Placental pericyte (primary cell): ENCODE measurements around the gene GNPDA1.

GRCh38 chr5:141559402-141559867 is 59.4 kb downstream of the DIAPH1 start:
- CAGE, long polyA plus RNA = no peak

GRCh38 chr5:141639443-141640101 is 2.8 kb downstream of the RELL2 start:
- CAGE, long polyA plus RNA = no peak

DNA sequence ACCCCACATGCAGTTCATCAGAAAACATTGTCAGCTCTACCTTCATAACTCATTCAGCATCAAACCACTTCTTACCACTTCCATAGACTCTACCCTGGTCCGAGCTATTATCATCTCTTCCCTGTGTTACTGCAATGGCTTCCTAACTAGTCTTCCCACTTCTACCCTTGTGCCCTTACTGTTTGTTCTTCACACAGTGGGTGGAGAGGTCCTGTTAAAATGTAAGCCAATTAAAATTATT is 22.7 kb upstream of the ARAP3 start:
- CAGE, long polyA plus RNA = no peak

GRCh38 chr5:141795161-141795697 is 83.0 kb downstream of the PCDH1 start:
- CAGE, long polyA plus RNA = no peak

DNA sequence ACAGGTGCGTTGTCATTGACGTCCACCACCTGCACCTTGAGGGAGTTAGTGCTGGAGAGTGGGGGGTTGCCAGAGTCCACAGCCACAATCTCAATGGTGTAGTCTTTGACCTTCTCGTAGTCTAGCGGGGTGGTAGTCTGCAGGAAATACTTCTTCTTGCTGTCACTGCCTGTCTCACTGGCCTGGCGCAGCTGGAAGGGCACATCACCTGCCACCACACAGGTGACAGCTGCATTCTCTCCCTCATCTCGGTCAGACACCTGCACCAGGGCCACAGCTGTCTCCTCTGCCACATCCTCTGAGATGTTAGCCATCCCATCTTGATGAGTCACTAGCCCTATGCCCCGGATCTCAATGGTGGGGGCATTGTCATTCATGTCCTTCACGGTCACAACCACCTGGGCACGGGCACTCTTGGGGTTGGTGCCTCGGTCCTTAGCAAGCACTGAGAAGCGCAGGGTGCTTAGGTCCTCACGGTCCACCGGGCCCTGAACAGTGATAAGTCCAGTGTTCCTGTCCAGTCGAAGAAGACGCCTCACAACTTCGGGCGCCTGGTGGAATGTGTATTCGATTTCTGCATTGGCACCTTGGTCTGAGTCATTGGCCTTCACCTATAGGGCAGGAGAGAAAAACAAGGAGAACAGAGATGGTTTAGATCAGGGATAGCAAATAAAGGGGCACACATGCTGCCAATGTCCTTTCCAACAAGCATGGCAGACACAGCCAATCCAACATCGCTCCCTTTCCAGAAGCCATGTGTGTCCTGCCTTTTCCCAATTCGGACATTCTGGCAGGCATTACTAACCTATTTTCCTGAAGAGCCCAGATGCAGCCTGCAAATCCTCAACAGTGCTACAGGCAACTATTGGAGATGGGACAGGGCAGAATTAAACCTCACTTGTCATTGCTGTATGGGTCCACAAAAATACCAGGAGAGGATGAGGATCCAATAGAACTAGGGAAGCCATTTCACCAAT is 13.1 kb downstream of the PCDH1 start:
- CAGE, long polyA plus RNA = no peak

GRCh38 chr5:141869511-141870145 is 8.6 kb downstream of the PCDH1 start:
- CAGE, long polyA plus RNA = no peak

- CAGE, long polyA plus RNA = no peak
These were observed 192 bp downstream of the PCDH1 start for GRCh38 chr5:141878104-141878331.

- CAGE, long polyA plus RNA = no peak
These were observed 7.2 kb downstream of the DELE1 start for GRCh38 chr5:141930887-141931270.

DNA sequence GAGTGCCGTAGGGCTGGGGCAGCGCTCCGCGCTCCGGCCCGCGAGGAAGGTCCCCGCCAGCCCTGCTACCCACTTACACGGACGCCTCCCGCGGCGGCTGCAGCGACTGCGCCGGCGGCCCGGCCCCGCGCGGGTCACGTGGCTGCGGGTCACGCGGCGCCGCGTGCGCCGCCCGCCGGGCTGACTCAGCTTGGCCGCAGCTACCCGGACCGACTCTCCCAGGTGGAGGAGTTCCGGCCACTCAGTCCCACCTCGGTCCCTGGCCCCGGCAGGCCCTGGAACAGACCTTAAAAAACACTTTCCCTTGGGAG is at the start of gene GNPDA1:
Gene GNPDA1, minus strand, starts transcription at position 110 of the 311 bp plus-strand sequence.
- CAGE, long polyA plus RNA = no peak

GRCh38 chr5:142095395-142096218 is 13.0 kb upstream of the NDFIP1 start:
- CAGE, long polyA plus RNA = no peak

DNA sequence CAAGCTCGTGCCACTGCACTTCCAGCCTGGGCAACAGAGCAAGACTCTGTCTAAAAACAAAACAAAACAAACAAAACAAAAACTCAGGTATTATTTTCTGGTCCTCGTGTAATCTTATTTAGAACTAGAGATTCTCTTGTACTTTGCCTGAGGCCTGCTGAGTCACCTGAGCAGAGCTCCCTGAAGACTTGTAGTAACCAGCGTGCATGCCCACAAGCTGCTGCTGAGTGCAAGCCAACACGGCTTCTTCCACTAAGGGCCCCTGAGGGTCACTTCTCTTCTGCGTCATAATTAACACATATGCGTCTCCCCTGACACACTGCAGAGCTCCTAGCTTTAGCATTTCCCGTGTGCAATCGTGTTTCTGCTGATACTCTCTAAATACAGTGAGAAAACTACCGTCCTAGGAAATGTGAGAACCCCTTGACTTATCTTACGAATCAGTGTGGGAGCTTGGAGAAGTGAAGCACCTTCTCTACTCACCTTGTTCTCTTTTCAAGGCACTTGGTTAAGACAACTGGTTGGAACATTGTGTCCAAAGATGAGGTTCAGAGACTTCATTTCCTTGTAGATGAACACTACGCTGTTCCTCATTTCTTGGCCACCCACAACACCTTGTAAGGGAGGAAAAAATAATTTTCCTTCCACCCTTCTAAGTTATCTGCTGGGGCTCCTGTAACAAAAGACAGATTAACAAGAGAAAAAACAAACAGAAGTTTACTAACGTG is 10.8 kb upstream of the NDFIP1 start:
- CAGE, long polyA plus RNA = no peak

DNA sequence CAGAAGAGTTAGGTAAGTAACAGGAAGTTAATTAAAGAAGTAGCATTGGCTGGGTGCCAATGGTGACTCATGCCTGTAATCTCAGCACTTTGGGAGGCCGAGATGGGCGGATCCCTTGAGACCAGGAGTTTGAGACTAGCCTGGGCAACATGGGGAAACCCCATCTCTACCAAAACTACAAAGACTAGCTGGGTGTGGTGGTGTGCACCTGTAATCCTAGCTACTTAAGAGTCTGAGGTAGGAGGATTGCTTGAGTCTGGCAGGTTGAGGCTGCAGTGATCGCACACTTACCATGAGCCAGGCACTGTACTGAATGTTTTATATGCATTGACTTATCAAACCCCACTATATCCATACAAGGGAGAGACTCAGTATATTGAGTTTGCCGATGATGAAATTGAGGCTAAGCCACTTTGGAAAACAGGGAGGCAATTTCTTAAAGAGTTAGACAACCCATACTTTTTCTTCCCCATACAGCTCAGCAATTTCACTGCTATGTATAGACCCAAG is 101.0 kb downstream of the SPRY4 start:
- CAGE, long polyA plus RNA = no peak

DNA sequence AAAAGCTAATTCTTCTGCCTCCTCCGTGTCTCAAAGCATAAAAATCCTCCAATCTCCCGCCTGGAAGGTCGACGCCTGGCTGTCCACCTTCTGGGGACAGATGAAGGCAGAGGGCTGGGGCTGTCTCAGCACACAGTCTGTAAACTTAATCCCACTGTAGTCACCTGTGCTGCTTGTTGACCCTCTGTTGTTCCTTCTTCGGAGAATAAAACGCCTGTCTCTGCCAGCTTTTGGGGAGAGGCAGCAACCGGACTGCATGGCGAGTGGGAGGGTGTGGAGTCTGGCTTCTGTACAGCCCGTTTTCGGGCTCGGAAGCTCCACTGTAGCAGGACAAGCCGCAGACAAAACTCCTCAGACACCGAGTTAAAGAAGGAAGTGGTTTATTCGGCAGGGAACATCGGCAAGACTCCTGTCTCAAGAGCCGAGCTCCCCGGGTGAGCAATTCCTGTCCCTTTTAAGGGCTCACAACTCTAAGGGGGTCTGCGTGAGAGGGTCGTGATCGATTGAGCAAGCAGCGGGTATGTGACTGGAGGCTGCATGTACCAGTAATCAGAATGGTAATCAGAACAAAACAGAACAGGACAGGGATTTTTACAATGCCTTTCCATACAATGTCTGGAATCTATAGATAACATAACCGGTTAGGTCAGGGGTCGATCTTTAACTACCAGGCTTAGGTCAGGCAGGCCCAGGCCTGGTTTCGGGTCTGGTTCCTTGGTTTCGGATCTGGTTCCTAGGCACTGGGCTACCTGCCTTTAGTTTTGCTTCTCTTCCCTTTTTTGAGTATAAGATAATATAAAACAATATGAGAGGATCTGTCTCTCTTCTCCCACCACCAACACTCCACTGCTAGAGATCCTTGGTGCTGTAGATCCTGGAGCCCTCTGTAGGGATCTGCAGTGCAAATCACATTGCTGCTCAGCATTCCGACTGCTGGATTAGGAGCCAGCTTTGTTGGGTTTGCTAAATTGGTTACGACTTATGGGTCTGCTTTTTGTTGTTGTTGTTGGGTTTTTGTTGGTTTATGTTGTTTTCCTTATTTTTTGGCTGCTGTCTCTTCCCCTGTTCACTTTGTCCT is 88.3 kb downstream of the SPRY4 start:
- CAGE, long polyA plus RNA = no peak

DNA sequence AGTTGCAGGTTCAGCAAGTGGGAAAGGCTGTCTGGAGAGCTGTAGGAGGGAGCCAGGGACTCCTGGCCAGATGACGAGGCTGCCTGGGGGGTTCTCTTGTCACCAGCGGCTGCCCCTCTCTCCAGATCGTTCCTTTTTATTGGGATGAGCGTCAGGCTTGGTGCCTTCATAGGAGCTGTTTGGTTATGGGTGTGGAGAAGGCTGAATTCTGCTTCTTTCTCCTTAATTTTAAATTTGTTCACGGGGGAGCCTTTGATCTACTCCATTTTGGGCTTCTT is 17.2 kb downstream of the SPRY4 start:
- CAGE, long polyA plus RNA = no peak

DNA sequence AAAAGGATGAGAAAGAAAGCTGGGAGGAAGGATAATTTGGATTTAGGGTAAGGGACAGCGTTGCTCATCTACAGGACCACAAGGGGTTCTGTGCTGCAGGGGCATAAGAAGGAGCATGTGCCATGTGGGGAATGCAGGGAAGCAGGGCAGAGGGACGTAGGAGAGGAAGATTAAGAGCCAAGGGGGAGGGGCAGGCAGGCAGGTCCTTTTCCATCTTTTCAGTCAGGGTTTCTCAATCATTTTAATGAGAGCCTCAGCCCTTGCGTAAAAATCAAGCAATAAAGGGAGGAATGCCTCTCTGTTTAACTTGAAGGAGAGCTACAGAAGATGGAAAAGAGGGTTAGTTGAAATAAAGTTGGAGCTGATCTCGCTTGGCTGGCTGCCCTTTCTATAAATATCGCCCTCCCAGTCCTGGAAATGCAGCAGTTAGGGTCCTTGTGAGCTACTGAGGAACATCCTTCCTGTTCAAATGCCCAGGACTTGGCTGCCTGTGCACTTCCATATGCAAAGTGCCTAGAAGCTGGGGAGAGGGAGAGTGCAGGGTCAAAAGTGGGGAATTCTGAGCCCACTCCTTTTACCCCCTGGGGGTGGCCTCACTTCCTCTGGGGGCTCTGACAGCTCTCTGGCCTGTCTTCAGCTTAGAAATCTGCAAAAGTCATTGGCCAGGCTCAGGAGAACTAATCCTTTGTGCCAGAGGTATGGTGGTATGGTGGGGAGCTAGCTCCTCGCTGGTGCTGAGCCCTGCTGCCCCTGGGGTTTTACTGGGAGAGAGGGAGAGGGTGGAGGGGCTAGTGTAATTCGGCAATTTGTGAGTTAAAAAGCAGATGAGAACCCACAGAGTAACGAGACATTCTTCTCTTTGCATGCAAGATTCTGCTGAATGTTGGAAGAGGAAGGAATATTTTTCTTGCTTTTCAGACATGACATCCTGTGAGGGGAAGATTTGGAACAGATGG is 65.2 kb upstream of the SPRY4 start:
- CAGE, long polyA plus RNA = no peak

DNA sequence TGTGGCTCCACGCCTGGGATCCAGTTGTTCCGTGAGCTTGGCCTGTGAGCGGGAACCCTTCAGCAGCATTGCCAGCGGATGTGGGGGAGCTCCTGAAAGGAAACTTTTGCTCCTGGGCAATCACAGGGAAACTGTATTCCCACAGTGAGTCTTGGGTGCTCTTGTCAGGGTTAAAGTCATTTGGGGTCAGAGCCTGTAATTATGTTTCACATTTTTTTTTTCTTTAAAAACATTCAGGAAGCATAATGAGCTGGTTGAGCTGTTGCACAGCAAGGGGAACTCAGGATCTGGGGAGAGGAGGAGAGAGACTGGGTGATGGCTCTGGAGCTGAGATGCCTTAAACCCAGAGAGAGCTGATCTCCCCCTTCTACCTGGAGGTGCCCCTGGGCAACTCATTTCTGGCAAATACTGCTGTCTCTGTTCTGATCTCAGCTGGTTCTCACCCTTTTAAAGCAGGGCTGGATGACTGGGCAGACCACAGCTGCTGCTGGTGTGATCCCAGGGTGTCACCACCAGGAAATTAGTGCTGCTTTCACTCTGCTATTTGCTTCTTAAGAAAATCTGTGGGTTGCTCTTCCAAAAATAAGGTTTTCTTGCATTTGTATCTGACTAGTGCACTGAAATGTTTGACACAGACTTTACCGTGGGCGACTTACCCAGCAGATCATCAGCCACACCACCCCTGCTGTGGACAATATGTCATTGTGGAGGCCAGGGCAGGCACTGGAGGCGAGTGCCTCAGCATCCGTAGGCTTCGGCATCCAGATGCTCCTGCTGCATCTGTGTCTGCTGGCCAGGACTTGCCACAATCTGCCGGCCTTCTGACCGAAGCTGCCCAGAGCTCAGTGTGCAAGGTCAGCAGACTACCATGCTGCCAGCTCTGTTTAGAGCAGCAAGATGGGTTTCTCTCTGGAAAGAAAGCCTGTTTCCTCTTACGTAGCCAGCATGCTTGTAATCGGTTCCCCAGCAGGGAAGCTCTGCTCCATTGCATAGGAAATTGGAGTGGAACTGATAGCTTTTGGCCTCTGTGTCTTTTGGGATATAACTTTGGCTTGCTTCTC is 13.4 kb downstream of the ARHGAP26 start:
- CAGE, long polyA plus RNA = no peak

GRCh38 chr5:142828768-142829160 is 58.6 kb downstream of the ARHGAP26 start:
- CAGE, long polyA plus RNA = no peak

GRCh38 chr5:142839690-142840237 is 69.6 kb downstream of the ARHGAP26 start:
- CAGE, long polyA plus RNA = no peak

GRCh38 chr5:142846520-142847045 is 76.4 kb downstream of the ARHGAP26 start:
- CAGE, long polyA plus RNA = no peak

DNA sequence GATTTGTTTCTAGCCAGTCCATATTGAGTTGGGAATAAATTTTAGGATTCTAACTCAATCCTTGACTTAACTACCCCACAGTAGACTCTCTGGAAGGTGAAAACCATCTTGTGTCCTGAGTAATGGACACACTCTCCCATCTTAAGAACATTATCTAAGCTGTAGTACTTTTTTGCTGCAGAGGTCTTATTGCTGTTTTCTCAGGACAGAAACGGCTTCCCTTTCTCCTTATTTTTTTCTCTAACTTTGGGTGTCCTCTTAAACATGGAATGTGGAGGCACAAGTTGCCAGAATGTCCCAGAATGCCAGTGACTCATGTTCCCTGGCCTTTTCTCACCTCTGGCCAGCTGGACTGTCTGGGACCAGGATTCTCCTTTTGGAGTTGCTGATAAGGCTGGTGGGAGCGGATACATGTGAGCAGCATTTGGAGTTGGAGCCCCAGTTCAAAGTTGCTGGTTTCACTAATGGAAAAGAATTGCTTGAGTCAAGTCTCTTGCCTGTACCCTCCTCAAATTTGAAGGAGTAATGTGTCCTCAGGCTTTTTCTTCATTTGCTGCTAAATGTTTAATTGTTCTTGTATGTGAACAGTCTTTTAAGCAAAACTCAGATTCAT is 112.8 kb downstream of the ARHGAP26 start:
- CAGE, long polyA plus RNA = no peak